Astrocyte (in vitro differentiated cells and primary cell): Measurements from ENCODE around the gene PLXDC2.

GRCh38 chr10:18400356-18401414 lies 250.7 kb downstream of the NSUN6 start:
- PRO-cap = no peak
- RRBS, 2 experiments = 8 to 14% methylated on average over 3 of the region's 28 CpGs

DNA sequence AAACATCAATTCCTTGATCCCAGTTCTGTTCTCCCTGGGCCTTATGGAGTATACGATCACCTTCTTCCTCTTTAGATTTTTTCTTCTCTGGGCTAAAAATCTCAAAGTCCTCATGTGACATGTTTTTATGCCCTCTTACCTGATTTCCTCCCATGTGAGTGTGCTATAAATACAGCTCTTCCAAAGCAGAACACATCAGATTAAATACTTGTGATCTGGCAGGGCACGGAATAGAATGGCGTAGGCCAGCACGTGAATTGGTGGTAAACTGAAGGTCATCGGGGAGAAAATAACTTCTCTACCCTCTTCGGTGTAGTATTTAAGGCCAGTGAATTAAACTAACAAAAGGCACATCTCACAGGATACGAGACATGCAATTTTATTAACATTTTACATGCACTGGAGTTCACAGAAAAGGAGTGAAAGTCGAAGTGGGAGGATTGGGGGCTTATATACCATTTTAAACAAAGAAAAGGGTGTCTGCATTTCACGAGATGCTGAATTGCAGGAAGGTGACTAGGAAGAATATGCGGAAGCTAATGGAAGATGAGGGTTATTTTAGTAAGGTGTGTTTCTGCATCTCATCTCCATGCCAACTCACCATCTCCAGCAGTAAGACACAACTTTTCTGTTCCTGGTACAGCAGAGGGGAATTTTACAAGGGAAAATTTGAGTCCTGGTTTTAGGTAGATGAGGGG lies 212.5 kb downstream of the NSUN6 start:
- PRO-cap = no peak
- RRBS, 2 experiments = no CpG with 5 or more reads among the region's 10 CpGs

GRCh38 chr10:18445673-18446559 lies 205.5 kb downstream of the NSUN6 start:
- PRO-cap = no peak
- RRBS, 2 experiments = no CpG with 5 or more reads among the region's 5 CpGs

GRCh38 chr10:18710024-18710417 lies 50.8 kb downstream of the ARL5B start:
- PRO-cap = no peak
- RRBS, 2 experiments = 65% methylated on average over 1 of the region's 18 CpGs; no CpG with 5 or more reads in 1 of the 2 experiments

DNA sequence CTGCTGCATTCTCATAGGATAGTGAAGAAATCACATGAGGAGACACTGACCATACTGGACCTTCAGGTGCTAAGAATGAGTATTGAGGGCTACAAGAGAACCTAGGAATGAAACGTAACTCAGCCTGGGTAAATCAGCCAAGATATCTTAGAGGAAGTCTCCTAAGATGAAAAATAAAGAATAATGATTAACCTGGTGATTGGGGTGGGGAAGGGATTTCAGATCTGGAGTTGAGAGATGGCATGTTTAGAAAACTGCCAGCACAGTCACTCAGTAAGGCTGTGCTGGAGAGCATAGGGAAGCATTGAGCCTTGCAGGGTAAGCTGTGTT lies 2.0 kb upstream of the MALRD1 start:
- PRO-cap = no peak
- RRBS, 2 experiments = no CpG with 5 or more reads among the region's 1 CpG

DNA sequence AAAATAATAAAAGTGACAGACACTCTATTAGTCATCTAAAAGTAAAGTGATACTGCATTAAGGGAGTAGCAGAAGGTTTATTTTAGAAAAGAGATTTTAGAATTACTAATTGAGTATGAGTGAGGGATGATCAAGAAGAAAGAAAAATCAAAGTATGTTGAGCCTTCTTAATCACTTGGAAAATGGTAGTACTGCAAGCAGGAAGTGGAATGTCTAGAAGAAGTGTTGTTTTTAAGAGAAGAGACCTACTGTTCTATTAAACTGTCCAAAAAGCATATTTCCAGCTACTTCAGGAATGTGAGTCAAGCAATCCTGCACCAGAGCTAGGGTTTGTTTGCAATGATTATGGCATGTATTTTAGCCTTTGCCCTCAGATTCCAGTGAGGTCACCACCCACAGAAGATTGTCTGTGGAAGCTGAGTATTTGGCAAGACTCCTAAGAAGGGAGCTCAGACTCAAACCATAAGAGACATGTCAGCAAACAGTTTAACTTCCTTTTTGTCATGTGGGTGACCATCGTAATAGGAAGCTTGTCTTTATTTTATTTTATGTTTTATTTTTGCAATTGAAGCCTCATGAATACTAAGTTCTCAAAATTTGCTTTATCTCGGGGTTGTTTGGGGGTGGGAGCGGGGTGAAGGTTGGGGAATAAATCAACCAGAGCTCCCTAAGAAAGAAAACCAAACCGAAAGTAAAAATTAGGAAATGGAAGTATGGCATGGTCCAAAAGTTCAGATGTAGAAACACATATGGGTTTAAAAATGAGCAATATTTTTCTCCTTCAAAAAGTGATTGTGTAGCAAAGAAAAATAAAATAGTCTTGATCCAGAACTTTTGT lies 177.6 kb upstream of the PLXDC2 start:
- PRO-cap = no peak
- RRBS, 2 experiments = no CpG with 5 or more reads among the region's 4 CpGs

GRCh38 chr10:19816369-19817100 lies at the start of gene PLXDC2:
Gene PLXDC2, plus strand, starts transcription at chr10:19816432.
- PRO-cap = unidirectional peak, plus-strand start at chr10:19816628; unidirectional peak, plus-strand start at chr10:19816644; bidirectional peak, plus-strand start at chr10:19816821, minus-strand start at chr10:19816797; unidirectional peak, minus-strand start at chr10:19816931
- RRBS, 2 experiments = 0 to 4% methylated on average over 5 to 16 of the region's 58 CpGs

DNA sequence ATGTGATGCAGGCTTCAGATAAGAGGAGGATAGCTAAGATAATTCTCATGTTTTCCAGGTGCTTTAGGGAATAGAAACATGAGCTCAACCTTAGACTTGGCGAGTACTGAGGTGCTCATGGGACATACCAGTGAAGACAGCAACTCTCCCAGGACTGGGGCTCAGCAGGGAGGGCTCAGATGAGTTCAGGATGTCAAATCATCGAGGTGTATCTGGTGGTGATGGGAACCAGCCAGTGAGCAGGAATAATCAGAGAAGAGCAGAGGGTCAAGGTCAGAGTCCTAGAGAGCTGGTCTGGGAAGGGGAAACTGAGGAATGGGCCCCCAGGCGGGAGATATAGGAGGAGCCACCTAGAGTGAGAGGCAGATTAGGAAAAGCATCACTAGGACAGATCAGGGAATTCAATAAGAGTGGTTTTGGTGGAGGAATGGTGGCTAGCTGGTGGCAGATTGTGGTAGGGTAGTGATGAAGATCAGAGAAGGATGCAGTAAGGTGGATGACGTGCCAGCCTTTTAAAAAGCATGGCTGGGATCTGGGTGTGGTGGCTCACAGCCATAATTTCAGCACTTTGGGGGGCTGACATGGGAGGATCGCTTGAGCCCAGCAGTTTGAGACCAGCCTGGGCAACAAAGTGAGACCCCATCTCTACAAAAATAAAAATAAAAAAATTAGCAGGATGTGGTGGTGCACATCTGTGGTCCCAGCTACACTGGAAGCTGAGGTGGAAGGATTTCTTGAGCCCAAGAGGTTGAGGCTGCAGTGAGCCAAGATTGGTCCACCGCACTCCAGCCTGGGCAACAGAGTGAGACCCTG lies 19.3 kb downstream of the PLXDC2 start:
- PRO-cap = no peak
- RRBS, 2 experiments = no CpG with 5 or more reads among the region's 6 CpGs

DNA sequence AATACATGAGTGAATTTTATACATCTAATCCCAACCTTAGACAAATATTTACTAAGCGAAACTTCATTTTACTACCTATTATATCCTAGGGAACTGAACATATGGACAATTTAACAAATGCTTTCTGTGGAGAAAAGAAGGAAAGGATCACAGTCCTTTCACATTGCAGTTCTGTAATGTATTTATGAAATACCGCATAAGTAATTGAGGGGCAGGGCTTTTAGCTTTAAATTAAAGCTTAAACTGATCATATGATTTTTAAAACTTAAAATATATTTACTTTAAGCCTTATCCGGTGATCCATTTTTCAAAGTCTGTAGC lies 275.7 kb downstream of the PLXDC2 start:
- PRO-cap = no peak
- RRBS, 2 experiments = no CpG with 5 or more reads among the region's 3 CpGs

- PRO-cap = no peak
- RRBS, 2 experiments = no CpG with 5 or more reads among the region's 2 CpGs
These were observed 293.7 kb downstream of the PLXDC2 start for GRCh38 chr10:20109856-20110345.

DNA sequence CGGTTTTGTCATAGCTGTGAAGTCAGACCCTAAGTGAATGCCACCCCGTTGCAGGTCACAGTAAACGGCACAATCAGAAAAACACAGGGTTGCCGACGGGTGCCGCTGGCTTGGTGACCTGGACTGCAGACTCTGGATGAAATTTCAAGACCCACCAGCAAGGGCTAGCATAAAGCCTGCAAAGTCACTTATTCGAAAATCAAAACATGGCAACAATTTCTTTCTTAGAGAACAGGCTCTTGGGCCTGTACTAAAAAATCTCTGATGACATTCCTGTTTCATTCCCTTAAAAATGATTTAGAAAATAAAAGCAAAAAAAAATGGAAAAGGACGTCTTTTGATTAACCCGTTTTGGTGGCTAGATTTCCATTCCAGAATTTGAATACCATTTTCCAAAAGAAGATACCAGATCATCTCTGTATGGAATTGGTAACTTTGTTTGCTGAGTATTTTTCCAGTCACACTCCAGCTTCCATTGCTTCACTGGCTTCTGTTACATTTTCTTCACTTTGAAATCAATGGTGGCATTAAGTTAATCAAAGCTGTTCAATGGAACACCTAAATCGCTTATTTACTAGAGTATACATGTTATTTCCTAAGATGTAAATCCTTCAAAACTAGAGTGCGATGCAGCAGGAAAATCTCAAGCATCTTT lies 112.8 kb downstream of the NEBL start:
- PRO-cap = no peak
- RRBS, 2 experiments = no CpG with 5 or more reads among the region's 11 CpGs

- PRO-cap = no peak
- RRBS, 2 experiments = no CpG with 5 or more reads among the region's 3 CpGs
These were observed 80.3 kb upstream of the NEBL start for GRCh38 chr10:20977403-20977755.

DNA sequence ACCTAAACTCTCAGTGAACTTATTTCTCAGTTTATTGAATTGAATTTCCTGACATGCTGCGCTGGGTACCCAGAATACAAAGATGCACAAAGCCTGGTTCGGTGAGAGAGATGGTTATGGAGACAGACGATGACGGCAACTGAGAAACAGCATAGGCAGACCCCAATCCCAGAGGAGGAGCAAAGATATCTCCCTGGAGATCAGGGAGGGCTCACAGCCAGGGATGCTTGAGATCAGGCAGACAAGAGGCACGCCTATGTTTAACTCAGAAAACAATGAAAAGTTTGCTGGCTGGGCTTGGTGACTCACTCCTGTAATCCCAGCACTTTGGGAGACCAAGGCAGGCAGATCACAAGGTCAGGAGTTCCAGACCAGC lies 175.0 kb downstream of the SKIDA1 start:
- PRO-cap = no peak
- RRBS, 2 experiments = no CpG with 5 or more reads among the region's 5 CpGs

DNA sequence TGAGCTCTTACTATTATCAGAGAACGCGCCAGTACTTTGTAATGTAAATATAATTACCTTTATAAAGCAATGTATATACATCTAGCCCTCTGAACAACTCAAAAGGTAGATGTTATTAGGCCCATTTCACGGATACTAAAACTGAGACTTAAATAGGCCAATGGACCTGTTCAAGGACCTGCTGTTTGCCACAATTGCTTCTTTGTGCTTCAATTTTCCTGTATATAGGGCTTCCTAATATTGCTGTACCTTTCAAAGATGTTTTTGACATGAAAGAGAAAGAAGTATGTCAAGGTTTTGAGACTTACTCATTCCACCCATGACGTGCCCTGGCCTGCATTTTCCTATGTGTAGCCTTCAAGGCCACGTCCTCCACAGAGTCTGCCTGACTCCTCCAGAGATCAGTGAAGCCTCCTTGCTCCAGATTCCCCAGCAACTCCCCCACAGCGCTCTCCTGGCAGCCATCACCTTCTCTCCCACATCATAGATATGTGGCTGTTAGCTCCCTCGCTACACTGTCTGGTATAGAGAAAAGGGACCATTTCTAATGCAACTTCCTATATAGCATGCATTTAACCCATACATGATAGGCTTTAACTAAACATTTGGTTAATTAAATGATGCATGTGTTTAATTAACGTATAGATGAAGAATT lies 156.5 kb downstream of the SKIDA1 start:
- PRO-cap = no peak
- RRBS, 2 experiments = no CpG with 5 or more reads among the region's 8 CpGs

DNA sequence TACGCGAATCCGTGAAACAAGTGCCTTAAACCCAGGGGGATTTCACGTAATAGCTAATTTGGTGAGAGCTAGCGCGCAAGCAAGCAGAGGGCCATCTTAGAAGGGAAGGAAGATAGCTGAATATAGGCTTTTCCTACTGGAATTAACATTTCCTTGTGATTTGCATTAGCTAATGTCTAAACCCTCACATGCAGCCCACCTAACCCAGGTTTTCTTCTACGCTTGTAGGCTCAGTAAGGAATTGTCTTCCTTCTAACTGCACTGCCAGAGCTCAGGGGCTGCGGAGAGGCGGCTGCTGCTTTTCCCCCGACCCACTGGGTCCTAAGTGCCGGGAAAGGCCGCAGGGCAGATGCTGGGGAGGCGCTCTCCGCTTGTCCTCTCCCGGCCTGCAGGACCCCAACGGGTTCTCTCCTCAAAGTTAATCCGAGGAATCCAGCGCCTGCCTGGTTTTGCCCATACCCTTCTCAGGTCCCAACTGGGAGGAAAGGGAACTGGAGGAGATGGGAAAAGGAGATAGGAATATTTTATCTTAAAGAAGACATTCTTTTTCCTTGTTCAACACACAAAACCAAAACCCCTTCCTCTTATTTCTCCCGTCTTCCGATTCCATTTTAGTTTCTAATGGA lies 17.5 kb downstream of the SKIDA1 start:
- PRO-cap = no peak
- RRBS, 2 experiments = 64 to 79% methylated on average over 5 of the region's 20 CpGs

DNA sequence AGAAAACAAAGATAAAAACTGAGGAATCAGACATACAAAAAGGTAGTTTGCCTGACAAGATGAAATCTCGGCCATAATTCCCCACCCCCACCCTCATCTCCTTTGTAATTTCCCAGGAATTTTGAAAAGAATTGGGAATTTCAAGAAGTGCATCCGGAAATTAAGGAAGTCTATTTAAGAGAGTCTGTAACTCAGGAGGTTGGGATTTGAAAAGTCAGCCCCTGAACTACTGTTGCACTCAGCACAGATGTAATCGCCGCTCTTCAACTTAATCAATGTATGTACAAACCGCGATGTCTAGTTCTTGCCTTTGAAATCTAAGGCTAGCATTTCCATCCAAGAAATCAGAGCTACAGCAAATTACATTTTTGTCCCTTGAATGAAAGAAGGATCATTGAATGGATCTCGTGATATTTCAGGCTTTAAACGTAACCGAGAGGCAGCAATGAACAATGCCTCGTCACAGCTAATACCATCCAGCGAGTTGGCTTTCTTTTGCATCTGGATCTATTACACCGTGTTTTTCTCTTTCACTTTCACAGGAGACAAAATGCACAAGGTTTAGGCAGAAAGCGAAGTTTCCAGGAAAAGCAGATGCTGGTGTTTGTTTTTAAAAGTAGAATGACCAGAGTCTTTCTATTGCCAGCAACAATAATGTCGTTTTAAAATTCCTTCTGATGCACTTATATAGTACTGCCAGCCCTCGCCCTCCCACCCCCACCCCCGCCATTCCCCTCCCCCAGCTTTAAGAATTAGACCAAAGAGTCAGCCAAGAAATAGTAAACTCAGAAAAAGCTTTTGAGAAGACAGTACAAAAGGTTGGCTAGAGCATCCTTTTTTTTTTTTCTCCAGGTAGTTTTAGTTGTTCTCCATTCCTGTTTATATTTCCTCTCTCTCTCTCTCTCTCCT lies 5.5 kb downstream of the SKIDA1 start:
- PRO-cap = unidirectional peak, minus-strand start at position 659 of the sequence
- RRBS, 2 experiments = no CpG with 5 or more reads among the region's 16 CpGs

DNA sequence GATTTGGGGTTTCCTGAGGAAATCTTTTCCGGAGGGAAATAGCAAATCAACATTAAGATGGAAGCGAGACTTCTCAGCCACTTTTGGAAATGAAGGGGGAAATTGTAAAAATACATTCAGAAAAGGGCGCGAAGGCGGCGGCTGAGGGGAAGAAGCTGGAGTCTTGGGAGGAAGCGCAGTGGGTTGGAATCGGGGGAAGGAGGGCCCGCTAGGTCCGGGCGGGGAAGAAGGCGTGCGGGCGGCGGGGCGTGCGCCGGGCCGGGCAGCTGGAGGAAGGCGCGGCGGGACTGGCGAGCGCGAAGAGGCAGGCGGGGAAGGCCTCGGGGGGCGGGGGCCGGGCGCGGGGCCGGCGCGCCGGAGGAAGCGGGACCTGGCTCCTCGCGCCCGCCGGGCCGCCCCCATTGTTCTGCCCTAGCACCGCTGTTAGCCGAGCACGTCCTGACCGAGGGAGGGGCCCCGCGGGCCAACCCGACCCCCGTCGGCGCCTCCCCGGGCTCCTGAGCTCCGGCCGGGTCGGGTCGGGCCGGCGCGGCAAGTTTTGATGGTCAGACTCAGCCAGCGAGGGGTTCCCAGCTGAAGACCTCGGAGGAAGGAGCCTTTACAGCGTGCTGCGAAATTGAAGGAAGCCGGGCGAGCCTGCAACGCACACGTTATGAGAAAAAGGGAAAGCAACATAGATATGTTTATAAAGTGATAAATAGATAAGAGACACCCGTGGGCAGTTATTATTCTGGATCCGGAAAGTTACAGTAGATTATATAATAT lies 1.6 kb upstream of the SKIDA1 start:
- PRO-cap = bidirectional peak, plus-strand start at position 404 of the sequence, minus-strand start at position 289 of the sequence; bidirectional peak, plus-strand start at position 683 of the sequence, minus-strand start at position 594 of the sequence
- RRBS, 2 experiments = 1 to 2% methylated on average over 22 to 39 of the region's 69 CpGs

- PRO-cap = no peak
- RRBS, 2 experiments = no CpG with 5 or more reads among the region's 7 CpGs
These were observed 206.7 kb downstream of the MLLT10 start for GRCh38 chr10:21740562-21741336.

GRCh38 chr10:21977684-21978308 lies 25.7 kb downstream of the DNAJC1 start:
- PRO-cap = no peak

GRCh38 chr10:22228750-22230214 lies 11.5 kb upstream of the EBLN1 start:
- PRO-cap = unidirectional peak, minus-strand start at chr10:22229471; unidirectional peak, minus-strand start at chr10:22229588
- RRBS, 2 experiments = 1 to 2% methylated on average over 5 to 18 of the region's 76 CpGs